ENCODE measurements around a stretch of chr6.

DNA sequence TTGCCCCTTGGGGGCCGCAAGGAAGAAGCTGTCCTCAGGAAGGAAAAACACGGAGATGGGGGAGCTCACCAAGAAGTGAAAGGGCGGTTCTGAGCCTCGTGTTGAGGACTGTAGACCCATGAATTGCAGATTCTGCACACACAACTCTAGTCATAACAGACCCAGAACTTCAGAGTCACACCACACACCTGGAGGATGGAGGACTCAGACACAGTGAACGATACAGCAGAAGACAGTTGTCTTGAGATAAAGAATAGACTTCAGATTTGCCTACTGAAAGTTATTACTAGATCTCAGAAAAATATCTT is 88.0 kb downstream of the MAP3K4 start:
- PRO-cap, 2 experiments: no peak in any of the 2 experiments

DNA sequence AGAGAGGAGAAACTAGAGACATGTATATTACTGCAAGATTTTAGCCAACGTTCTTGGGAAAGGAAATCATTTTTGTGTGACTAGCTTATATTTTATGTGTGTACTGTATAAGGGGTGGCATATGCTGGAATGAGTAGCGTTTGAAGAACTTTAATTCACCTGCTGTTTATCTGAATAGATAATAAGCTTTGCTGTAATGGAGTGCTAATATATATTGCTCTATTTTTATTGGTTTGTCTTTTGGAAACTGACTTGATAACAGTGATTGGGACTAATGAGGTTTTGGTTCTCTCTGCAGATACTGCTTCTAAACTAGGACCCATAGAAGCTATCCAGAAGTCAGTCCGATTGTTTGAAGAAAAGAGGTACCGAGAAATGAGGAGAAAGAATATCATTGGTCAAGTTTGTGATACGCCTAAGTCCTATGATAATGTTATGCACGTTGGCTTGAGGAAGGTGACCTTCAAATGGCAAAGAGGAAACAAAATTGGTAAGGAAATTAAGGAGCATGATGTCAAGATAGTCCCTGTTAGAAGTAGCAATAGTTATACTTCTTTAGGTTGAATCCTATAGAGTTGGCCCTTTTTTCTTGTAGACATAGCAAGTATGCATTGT is 114.8 kb downstream of the MAP3K4 start:
- PRO-cap, 2 experiments: no peak in any of the 2 experiments

DNA sequence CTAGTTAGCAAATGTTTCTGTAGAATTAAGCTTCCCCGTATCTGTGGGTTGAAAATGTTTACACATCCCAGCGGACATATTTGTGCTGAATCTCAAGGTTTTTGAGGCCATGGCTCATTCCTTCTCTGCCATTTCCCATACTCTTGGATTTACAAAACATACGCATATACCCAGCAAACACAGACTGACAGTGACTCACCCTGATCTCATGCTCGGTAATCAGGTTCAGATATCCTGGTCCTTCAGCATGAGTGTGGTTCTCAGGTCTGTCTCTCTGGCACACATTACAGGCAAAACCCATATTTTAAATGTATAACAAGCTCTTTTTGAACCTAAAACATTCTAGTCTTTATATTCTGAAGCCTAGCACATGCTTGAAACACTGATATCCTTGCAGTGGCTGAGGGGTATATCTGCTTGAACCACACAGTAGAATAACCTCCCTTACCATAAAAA is 58.6 kb downstream of the AGPAT4 start:
- PRO-cap, 2 experiments: no peak in any of the 2 experiments

DNA sequence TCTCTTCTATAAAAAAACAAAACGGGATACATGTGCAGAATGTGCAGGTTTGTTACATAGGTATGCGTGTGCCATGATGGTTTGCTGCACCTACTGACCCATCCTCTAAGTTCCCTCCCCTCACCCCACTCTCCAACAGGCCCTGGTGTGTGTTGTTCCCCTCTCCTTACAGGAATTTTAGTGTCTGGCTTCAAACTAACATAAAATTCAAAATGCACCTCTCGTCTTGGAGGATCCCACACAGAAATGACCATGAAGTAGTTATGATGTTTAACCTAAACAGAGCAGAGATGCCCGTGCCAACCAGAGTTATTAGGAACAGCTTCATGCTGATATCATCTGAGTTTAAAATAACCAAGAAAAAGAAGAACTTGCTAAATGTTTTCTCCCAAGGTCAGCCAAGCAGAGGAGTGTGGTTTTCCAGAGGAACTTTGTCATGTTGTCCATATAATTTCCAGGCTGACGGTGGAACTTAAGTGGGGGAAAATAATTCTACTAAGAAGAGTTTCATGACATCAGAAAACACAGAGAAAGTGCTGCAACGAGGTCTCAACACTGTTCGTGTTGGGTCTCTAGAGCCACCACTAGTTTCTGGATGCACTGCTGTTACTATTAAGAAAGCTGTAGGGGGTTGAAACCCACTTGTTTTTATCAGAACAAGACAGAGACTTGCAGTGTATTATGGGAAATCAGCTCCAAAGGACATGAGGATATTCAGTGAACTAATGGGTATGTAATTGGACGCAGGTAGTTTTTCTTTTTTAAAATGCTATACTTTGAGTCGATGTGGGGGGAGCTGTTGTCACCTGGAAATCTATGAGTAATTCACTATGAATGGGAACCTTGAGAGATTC is 5.3 kb downstream of the AGPAT4 start:
- PRO-cap, 2 experiments: no peak in any of the 2 experiments

DNA sequence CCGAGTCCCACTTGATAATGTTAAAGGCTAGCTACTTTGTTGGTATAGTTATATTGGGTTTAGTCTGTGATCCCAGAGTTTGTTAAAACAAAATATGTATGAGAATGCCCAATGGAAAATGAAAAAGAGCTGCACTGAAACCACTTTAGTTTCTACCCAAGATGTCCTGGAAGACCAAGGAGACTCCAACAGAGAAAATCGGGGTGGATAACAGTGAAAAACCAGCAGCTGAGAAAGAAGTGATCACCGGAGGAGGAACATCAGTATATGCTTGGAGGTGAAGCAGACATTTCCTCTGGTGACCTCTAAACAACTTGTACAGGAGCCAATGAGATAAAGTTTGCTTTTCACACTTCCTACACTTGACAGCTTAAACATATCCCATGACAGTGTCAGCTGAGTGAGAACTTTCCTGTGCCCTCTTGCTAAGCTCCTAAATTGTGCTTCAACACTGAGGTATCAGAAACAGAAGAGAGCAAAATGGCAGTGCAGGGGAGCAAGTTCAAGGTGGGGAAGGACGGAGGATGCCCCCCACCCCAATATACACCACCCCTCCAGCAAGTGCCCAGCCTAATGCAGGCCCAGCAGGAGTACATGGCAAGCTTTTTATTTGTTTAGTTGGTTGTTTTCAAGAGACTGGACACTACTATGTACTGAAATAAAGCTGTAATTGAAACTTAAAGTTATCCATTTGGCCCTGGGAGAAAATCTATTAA is 540.4 kb downstream of the PRKN start:
- PRO-cap, 2 experiments: no peak in any of the 2 experiments

DNA sequence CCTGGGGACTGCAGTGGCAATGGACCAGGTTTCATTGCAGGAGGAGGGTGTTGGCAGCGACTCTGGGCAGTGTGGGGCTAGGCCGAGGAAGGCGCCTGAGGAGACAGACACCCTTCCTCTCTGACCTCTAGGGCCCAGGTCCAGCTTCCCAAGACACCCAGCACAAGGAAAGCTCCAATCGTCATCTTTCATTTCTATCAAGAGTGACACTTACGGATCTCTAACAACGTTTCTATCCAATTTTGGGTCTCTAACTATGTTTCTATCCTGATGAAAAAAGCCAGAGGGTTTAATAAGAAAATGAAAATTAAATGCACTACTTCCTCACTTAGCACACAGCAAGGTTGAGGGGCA is 339.4 kb downstream of the PRKN start:
- PRO-cap, 2 experiments: no peak in any of the 2 experiments

DNA sequence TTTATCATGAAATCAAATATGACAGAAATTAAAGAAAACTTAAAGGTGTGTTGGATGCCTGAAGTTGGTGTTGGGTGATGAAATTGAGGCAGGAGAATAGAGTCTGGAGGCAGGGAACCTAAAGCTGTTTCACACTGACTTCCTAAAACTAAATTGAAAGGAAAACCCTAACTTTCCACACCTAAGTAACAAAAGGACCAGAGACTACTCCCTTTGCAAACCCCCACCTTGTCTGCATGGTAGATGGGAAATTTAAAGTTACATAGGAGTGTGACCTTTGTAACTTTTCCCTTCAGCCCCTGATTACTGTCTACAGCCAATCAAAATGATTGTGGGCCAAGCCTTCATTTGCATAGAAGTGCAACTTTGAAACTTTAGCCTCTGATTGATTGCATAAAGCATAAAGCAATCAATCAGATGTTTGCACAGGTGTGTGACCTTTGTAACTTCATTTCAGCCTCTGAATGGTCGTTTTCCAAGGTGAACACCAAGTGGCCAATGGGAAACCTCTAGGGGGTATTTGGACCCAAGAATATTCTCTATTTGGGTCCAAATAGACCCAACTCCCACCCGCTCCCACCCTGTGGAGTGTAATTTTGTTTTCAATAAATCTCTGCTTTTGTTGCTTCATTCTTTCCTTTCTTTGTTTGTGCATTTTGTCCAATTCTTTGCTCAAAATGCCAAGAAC is 46.1 kb downstream of the PRKN start:
- PRO-cap, 2 experiments: no peak in any of the 2 experiments

GRCh38 chr6:163339588-163340018 is 74.9 kb upstream of the QKI start:
- PRO-cap, 2 experiments: peak in 2 of 2 experiments; most common plus-strand start chr6:163339681 (in 1); most common minus-strand start chr6:163339679 (in 1)

GRCh38 chr6:163356052-163356979 is 58.2 kb upstream of the QKI start:
- PRO-cap, 2 experiments: no peak in any of the 2 experiments

GRCh38 chr6:163413780-163414298 is 679 bp upstream of the QKI start:
- PRO-cap, 2 experiments: peak in 2 of 2 experiments; most common plus-strand start chr6:163414170 (in 1); most common minus-strand start chr6:163413956 (in 2)

DNA sequence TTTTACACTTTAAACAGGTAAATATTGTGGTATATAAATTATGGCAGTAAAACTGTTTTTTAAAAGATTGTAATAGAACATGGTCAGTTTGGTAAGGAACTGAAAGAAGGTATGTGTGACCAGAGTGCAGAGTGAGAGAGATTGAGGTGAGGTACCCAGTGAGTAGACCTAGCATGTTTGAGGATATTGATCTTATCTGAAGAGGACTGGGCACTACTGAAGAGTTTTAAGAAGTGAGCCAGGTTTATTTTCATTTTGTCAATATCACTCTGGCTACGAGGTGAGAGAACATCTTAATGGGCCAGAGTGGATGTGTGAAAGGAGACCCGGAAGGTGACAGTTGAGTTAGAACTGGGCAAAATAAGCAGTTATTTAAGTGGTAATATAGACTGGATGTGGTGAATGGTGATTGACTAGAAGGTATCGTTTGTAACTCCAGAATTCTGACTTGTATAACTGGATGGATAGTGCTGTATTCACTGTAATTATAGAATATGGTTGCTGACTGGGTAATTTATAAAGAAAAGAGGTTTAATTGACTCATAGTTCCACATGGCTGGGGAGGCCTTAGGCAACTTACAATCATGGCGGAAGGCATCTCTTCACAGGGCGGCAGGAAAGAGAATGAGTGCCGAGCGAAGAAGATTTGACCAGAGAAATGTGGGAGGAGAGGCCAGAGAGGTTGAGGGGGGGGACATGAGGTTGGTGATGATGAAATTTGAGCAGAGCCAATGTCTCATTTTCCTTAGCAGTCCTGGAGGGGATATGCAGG is 134.2 kb downstream of the QKI start:
- PRO-cap, 2 experiments: no peak in any of the 2 experiments

- PRO-cap, 2 experiments: no peak in any of the 2 experiments
These were observed 297.1 kb downstream of the QKI start for GRCh38 chr6:163711503-163712069.

GRCh38 chr6:163764298-163765020 is 349.9 kb downstream of the QKI start:
- PRO-cap, 2 experiments: no peak in any of the 2 experiments

DNA sequence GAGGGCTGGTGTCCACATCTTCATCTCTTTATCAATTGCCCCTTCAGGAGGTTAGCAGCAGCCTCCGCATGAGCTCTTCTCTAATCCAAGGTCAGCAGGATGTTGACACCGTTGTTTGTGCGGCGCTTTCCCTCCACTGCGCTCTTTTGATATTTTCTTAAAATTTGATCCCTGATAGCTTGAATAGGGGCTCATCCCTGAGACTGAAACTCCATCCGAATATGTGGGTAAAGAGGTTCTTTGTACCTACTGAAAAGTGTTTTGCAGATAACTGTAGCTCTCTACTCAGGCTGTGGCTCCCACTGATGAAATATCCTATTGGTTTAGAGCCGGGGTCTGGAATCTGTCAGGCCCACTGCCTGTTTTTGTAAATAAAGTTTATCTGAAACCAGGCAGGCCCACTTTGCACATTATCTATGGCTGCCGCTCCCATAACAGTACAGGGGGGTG is 362.5 kb downstream of the QKI start:
- PRO-cap, 2 experiments: no peak in any of the 2 experiments

GRCh38 chr6:163946457-163946999 is 532.0 kb downstream of the QKI start:
- PRO-cap, 2 experiments: no peak in any of the 2 experiments

DNA sequence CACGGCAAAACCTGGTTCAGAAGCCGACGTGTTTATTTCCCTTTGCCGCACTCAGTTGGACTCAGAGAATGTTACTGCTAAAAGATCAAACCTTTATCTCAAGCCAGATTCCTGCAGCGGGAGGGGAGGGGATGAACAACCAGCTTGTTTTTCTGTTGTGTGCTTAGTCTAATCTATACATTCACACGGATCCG is 690.9 kb downstream of the QKI start:
- PRO-cap, 2 experiments: no peak in any of the 2 experiments

DNA sequence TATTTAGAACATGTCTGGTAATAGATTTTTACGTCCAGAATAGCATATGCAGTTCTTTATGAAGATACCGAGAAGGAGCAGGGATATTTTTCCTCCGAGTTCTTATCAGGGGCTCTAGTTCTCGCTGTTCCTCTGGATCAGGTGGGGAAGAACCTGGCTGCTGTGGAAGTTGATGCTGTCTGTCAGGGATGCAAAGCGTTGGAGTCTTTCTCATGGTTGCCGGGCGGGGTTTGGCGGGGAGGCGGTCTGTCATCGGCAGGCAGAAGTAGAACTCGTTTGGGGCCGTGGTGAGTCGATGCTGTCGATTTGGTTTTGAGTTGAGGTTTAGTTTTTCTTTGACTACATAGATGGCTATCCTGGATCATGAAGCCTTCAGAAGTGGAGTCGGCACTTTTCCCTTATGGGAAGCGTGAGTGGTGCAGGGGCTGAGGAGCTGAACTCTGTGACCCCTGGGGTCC is 691.2 kb downstream of the QKI start:
- PRO-cap, 2 experiments: no peak in any of the 2 experiments

DNA sequence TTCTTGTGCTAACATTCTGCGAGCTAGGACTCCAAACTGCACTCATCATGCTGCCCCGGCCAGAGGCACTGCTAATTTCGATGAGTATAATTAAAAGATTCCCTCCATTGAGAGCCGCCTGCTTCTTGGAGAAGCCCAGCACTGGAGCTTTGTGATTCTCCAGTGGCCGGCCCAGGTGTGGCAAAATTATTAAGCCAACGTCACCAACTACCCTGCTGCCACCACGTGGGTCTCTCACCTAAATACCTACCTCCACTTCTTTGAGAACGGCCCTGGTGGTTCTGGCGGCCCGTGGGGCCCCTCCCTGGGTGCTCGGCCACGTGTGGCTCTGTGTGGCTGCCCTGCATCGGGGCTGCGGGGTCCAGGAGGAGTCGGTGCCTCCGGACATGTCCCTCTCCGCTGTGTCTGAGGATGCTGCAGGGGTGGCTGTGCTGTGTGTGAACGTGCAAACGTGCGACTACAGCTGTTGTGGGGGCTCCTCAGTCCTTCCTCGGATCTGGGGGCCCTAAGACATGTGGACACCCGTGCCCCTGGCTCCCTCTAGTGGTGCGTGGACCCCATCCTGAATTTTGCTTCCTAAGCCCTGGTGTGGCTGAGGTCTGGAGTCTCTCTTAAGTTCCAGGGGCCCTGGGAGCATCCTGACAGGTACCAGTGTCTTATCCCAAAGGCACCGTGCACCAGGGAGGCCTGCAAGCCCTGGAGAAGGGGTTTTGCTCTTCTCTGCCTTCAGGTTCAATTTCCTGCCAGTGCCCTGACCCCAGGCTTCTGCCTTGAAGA is 691.8 kb downstream of the QKI start:
- PRO-cap, 2 experiments: no peak in any of the 2 experiments

GRCh38 chr6:164396211-164396745 is 913.1 kb downstream of the C6orf118 start:
- PRO-cap, 2 experiments: no peak in any of the 2 experiments

DNA sequence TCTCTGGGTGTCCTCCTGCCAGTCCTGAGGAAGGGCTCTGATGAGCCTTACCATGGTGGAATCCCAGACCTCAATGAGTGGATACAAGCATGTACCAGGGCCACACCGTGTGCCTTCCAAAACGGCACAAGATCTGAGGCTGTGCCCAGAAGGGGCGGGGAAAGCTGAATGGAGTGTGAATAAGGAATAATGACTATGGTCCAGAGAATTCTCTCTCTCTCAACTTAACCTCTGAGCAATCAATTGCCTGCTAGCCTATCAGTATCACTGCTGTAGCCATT is 51.7 kb downstream of the PDE10A start:
- PRO-cap, 2 experiments: no peak in any of the 2 experiments